Airway epithelial cell (primary cell): Measurements from ENCODE around the gene FMC1.

DNA sequence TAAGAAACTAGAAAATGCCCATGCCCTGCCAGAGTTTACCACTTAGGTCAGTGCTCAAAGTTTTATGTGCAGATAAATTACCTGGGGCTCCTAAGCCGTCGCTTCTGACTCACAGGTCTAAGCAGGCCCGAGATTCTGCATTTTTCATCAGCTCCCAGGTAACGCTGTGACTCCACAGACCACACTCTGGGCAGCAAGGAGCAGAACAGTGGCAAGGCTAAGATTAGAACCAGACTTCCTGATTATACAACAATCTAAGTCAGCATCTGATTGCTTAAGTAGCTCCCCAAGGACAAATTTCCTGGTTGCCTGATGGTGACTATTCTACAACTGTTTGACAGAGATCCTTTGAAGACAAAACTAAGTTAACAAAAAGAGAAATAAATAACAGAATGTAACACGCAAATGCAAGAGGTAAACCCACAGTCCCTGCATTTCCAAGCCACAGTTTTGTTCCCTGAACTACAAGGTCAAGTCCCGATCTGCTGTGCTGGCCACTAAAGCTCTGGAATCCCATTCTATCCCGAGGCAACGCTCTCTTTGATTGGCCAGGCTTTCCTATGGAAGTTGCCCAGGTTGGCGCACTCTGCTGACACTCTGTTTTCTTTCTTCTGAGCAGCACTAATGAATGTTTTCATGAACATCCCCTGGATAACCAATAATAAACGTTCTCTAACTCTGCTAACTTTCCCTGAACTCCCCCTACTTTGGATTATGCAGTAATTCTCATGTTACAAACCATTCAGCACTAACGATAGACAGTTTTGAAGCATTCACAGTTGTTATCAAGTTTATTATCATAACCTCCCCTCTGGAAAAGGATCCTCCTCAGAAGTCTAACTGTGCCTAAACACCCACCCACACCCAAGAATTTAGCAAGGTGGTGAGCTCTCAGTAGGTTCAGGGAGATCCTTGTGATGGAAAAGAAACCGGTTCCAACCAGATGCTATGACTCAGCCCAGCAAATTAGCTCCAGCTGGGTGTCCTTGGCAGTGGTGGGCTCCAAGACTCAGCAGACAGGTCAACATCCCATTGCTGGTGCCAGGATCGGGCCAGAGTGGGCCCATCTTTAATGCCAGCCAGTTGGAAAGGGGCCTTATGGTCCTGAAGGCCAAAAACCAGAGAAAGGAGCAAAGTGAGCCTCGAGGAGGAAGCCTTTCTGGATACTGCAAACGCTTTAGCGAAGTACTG lies 68.7 kb downstream of the CREB3L2 start:
- RAMPAGE, long total RNA: no peak

DNA sequence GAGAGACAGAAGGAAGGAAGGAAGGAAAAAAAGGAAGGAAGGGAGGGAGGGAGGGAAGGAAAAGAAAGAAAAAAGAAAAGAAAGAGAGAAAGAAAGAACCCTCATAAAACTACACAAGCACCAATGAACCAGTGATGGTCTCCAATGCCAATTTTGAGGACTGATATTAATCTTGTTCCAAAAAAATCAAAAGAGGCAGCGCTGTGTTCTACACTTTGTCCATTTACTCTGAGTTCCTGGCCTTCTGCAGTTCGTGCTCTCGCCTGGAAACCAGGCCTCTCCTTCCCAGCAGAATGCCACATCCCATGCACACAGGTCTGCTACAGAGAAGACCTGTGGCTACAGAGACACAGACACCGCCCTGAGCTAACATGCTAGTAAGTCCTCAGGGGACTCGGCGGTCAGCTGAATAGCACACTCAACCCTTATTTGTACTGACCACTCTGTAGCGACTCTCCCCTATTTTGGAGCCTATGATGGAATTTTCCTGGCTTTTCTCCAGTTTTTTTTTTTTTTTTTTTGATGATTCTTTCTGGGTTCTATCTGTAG lies 12.9 kb downstream of the CREB3L2 start:
- RAMPAGE, long total RNA: no peak

DNA sequence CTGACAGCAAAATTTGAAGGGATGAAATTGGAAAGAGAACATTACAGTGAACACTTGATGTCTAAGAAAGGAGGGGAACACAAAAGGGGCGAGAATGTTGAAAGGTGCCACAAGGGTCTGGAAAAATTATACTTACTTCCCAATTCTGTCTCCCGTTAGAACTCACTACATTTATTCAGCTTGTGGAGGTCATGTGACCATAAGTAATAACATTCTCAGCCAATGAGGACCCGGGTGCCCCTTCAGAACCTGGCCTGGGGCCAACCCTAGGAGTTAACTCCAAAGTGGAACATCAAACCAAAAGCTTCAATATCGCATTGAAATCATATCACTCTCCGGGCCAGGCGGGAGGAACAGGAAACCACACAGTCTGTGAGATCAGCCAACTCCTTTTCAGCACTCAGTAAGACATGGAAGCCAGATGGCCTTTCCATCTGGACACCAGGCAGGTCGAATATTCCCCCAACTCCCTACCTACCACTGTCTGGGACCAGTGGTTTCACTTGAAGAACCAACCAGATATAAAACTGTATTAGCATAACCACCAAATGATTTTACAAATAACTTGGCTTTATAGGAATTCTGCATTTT lies 5.5 kb downstream of the CREB3L2 start:
- RAMPAGE, long total RNA: no peak

- RAMPAGE, long total RNA: no peak
Measured at GRCh38 chr7:138107647-138107957, 31.3 kb downstream of the AKR1D1 start.

DNA sequence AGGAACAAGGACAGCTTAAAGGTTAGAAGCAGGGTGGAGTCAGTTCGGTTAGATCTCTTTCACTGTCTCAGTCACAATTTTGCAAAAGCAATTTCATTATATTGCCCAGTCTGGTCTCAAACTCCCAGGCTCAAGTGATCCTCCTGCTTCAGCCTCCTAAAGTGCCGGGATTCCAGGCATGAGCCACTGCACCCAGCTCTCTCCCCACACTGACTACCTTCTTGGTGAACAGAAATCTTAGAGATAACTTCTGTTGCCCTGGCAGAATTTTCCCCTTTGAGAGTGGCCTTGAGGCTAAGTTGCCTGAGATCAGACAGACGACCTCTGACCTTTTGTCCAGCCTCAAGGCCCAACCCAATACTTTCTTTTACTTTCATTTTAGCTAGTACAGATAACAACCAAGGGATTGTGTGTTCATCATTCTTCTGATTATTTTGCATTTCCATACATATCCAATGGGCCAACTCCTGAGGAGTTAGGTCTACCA lies 146.1 kb upstream of the TRIM24 start:
- RAMPAGE, long total RNA: no peak

- RAMPAGE, long total RNA: no peak
Measured at GRCh38 chr7:138458390-138458944, 1.6 kb upstream of the TRIM24 start.

- RAMPAGE, long total RNA: no peak
Measured at GRCh38 chr7:138520308-138521051, 60.4 kb downstream of the TRIM24 start.

DNA sequence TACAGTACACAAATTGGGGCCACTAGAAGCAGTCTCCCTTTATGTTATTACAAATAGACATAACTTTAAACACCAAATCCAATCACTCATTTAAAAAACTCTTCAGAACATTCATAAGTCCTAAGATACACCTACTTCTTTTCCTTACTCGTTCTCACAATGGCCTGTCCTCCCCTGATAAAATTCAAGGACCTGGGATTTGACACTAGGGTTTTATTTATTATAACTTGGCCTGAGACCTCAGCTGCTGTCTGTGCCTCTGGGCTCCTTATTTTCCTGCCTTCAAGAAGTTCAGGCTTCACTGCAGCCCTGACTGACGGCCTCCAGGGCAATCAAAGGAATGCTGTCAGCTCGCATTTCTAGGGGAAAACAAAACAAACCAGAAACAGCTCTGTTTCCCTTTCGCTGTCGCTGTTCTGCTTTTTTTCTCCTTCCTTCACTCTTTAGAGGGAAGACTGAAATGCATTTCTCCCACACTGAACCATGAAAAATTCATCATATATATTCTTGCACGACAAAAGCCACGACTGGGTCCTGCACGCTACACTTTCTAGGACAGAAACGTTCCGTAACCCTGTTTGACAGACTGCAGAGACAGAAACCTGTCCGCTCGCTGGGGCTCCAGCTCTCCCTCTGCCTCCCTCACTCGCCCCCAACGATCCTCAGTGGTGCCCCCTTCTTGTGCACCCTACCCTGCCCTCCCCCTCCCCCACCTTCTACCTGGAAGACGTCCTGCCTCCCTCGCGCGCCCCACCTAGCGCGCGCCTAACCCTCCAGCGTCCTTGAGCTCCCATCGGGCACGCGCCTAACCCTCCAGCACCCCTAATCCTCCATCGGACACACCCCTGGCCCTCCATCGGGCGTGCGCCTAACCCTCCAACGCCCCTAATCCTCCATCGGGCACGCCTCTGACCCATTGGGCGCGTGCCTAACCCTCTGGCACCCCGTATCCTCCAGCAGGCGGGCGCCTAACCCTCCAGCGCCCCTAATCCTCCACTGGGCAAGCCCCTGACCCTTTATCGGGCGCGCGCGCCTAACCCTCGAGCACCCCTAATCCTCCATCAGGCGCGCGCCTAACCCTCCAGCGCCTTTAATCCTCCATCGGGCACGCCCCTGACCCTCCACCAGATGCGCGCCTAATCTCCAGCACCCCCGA lies 37.3 kb downstream of the SVOPL start:
- RAMPAGE, long total RNA: no peak

DNA sequence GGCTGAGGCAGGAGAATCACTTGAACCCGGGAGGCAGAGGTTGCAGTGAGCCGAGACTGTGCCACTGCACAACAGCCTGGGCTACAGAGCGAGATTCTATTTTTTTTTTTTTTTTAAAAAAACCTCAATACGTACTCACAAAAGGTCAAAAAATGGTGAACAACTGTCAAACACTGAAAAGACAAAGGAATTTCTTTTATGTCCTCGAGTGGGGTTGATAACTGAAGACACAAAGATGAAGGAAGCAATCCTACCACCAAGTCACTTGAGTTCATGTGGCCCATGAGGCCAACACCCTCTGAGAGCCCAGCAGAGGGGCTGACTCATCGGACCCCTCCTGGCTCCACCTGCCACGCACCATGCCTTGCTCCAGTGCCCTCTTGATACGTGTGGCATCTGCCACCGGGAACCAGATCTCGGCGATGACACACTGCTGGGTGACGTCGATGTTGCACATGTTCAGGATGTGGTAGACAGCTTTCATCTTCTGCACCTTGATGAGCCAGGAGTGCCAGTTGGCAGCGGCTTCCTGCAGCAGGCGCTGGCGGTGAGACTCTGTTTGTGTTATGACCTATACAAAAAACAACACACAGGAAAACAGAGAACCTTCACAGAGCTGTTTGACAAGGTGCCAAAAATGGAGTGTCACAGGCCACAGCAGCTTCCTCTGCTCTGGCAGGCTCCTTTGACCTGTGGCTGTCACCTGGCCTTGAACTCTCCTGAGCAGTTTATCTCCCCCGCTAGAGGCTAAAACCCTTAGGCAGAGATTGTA lies 45.3 kb upstream of the TMEM213 start:
- RAMPAGE, long total RNA: no peak

- RAMPAGE, long total RNA: no peak
Measured at GRCh38 chr7:138886343-138886926, 88.4 kb upstream of the ATP6V0A4 start.

DNA sequence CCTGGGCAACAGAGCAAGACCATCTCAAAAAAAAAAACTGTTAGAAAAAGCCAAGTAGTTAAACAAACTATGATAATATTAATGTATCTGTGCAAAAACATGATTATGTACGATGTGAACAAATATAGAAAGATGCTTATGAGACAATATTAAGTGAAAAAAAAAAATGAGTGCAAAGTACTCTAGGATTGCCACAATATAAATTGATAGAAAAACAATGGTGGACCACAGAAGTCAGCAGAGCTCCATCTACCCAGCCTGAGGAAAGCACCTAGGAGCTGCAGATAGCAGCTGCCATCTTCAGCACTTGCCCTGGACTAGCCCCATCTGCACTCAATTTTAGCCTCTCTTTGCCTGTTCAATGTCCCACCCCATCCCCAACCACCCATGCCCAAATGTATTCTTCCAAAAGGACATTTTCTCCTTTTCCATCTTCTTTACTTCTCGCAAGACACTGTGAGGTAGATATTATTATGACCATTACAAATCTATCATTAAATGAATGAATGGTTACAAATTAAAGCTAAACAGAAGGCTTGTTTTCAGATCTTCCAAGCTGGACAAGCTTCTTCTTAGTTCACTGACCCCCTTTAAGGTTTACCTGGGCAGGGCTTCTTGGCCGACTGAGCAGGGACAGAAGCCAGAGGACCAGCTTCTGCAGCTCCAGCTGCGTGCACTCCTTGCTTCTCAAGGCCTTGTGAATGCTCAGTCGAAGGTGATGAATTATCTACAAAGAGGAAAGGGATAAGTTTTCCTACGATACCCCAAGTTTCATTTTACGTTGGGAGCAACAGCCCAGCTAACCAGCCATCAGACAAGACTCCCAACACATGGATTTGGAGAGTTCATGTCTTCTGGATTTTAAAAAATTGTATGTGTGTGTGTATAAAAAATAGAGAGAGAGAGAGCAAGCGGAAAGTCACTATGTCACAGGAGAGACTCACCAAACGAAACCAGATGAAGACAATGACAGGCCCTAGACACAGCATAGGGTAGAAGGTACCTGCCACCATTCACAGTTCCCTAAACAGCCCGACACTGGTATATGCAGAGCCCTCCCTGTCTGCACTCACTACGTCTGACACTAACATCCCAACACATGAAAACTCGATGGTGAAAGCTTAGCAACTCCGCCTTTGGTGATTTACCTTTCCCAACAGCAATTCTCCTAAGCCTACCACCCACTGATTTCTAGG lies 9.3 kb downstream of the ZC3HAV1L start:
- RAMPAGE, long total RNA: no peak

GRCh38 chr7:139043735-139044644 lies 8.1 kb upstream of the ZC3HAV1L start:
- RAMPAGE, long total RNA: no peak

- RAMPAGE, long total RNA: no peak
Measured at GRCh38 chr7:139074655-139075454, 34.7 kb downstream of the ZC3HAV1 start.

GRCh38 chr7:139093333-139094476 lies 15.8 kb downstream of the ZC3HAV1 start:
- RAMPAGE, long total RNA: no peak

DNA sequence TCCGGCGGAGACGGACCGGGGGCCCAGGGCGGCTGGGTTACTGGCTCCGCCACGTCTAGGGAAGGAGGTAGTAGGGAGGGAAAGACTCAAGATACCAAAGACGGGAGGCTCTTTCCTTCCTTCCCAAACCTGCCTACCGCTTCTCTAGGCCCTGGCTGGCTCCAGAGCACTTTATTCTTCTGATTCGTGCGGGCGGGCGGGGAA lies 1.1 kb downstream of the ZC3HAV1 start:
- RAMPAGE, long total RNA: no peak

DNA sequence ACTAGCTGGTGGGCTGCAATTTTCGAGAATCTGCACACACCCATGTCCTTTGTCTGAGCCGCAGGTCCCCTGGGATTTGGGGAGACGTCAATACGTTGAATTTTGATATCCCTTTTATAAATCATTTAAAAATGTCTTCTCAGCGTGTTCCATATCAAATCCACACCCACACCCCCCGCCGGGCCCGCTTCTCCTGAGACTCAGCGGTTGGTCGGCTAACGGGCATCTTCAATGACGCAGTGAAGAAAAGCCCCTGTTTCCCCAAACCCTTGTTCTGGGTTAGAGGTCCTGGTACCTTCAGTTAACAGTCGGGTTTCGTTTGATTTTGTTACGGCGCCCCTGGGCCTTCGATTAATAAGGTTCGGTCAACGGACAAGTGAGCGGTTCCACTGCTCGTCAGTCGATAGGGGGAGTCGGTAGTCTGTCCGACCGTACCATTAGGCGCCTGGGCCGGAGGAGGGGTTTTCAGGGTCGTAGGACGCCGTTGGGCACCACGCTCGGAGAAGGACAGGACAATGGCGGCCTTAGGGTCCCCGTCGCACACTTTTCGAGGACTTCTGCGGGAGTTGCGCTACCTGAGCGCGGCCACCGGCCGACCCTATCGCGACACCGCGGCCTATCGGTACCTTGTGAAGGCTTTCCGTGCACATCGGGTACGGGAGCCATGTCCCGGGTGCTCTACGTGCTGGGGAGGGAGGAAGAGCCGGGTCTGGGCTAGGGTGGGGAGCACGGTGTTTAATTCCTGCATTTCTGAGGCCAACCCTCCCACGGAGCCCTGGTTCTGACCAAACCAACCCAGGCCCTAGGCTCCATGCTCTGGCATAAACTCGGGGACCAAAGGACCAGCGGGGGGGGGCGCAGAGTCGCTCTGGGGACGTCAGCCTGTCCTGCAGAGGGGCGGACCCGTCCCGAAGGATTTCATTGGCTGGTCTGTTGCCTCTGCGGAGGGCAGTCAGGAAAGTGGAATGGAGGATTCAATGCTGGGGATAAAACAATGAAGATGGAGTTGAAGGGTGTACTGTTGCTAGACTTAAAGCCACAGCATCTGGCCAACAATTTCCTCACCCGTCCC lies at the start of gene FMC1:
Gene FMC1 (plus strand): TSS at position 468 of the 1,072 bp plus-strand sequence.
- RAMPAGE, long total RNA: start-site peak on the plus strand centred at position 474 of the sequence, 53 bp wide, 30 and 45 reads in 2 replicates

- RAMPAGE, long total RNA: no peak
Measured at GRCh38 chr7:139405386-139406027, 45.8 kb downstream of the LUC7L2 start.

DNA sequence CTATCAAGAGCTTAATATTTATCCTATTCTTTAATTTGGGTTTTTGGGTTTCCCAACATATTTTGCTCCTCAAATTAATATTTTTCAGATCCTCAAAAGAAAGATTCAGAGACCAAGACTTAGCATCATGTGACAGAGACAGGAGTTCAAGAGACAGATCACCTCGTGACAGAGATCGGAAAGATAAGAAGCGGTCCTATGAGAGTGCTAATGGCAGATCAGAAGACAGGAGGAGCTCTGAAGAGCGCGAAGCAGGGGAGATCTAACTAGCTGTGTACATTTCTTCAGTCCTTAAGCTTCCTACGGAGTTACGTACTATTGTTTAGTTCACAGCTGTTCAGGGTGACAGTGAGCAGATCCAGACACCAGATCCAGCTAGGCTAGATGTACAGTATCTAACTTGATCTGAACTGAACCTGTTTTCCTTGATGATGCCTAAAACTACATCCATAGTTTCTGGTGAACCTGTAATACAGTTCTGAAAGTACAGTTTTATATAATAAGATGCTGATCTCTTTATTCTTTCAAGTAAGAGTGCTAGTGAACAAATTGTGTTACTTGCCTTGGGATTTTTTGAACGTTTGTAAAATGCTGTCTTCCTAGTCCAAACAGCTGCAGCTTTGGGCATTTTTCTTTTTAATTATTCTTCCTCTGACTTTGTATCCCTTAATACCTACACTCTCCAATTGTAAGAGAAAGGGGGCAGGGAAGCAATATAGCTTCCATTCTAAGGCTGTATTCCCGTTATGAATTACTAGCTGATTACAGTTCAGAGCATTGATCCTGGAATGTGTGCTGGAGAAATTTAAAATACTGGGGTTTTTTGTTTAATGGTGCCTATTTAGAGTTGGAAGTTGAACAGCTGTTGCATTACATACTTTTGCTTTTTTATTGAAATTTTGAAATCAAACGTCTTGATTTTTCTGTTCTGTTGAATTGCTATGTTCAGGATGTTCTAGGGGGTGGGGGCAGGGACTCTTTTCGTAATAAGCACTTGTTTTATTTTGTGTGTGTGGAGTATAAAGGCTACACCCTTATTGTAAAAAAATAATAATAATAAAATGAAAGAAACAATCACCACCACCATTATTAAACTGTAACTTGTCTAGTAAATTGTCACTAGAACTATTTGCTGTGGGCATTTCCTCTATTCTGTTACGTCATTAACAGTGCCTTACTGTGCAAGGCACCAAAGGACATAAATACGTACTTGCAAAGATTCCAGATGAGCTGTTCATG lies 61.0 kb downstream of the KLRG2 start:
- RAMPAGE, long total RNA: no peak

DNA sequence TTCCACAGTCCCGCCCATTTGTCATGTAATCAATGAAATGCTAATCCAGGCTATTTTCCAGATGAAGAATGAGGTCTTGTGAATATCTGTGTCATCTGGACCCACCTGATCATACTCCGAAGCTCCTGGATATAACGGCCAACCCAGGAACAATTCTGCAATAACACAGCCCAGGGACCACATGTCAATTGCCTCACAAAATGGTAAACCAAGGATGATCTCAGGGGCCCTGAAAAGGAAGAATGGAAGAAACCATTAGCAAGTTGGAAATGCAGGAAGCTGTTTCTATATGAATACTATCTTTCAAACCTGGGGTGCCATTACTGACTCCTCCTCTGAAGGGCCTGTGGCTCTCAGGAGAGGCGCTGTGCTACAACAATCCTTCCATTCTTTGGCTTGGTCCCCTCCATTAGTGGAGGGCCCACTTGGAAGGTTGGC lies 108.0 kb downstream of the CLEC2L start:
- RAMPAGE, long total RNA: no peak

- RAMPAGE, long total RNA: no peak
Measured at GRCh38 chr7:139672781-139673728, 104.7 kb downstream of the HIPK2 start.